Measurements from ENCODE around the genes CAPN3, SNAP23 and TGM5.

DNA sequence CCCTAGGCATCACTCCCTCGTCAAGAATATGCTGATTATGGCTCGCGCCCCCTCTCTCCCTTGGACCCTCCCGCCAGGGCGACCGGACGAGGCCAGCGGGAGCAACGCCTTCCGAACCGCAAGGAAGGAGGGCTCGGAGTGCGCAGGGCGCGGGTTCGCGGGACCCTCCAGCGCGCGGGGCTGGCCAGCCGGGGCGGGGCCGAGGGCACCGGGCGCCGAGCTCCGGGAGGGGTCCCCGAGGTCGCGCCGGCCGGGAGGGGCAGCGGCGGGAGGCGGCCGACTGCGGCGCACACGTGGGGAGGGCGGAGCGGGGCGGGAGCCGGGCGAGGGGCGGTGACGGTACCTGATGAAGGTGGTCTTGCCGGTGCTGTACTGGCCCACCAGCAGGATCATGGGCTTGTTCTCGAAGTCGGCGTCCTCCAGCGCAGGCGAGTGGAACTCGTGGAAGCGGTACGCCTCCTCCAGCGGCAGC, 405 bp downstream of the EHD4 start:
- PRO-cap = no peak

- PRO-cap = no peak
Observed at GRCh38 chr15:42084444-42085242, 9.7 kb downstream of the PLA2G4D start.

GRCh38 chr15:42107372-42107815, 13.0 kb upstream of the PLA2G4D start:
- PRO-cap = no peak

GRCh38 chr15:42152174-42152742, 4.2 kb downstream of the PLA2G4F start:
- PRO-cap = no peak

GRCh38 chr15:42359209-42359671, at the start of gene CAPN3:
Gene CAPN3 (plus strand): TSS chr15:42359501.
- PRO-cap = no peak

DNA sequence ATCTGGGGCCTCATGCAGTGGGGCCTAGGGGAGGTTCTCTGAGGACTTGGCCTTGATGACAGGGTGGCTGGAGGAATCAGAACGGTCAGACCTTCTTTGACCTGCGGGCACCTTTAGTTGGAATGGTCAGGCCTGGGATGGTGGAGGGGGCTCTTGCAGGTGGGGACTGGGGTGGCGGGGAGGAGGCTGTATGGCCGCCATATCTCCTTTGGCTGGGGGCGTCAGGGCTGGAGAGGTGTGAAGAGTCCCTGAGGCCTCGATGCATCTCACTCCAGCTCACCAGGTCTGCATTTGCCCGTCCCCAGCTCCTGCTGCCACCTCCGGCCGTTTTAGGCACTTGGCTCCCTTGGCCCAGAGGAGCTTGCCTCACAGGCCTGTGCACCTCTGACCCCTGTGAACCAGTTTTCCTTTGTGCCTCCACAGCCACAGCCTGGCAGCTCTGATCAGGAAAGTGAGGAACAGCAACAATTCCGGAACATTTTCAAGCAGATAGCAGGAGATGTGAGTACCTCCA, 49.6 kb downstream of the CAPN3 start:
- PRO-cap = no peak

GRCh38 chr15:42494941-42496159, at the start of gene SNAP23:
Gene SNAP23 (plus strand): TSS chr15:42495634.
- PRO-cap = unidirectional peak, minus-strand start at chr15:42495150; bidirectional peak, plus-strand start at chr15:42495649, minus-strand start at chr15:42495480

- PRO-cap = no peak
Observed at GRCh38 chr15:42576175-42576539, 751 bp downstream of the STARD9 start.

GRCh38 chr15:42582617-42583507, 7.5 kb downstream of the STARD9 start:
- PRO-cap = no peak

GRCh38 chr15:42726120-42726856, 10.6 kb downstream of the CDAN1 start:
- PRO-cap = no peak

- PRO-cap = no peak
Observed at GRCh38 chr15:42727505-42728524, 9.1 kb downstream of the CDAN1 start.

DNA sequence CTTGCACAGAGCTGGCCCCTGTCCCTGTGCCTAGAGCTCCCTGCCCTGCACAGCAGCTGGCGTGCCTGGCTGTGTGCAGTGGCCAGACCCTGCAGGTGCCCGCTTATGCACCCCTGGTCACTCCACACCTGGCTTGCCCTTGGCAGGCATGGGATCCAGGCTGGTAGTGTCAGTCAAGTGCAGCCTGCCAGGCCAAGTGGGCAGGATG, 88.6 kb upstream of the TTBK2 start:
- PRO-cap = no peak

GRCh38 chr15:43266752-43267350, at the start of gene TGM5:
Gene TGM5 (minus strand): TSS chr15:43266928.
- PRO-cap = no peak

GRCh38 chr15:43491889-43492610, 906 bp downstream of the TP53BP1 start:
- PRO-cap = no peak

- PRO-cap = no peak
Observed at GRCh38 chr15:43527684-43528700, 10.6 kb downstream of the MAP1A start.

DNA sequence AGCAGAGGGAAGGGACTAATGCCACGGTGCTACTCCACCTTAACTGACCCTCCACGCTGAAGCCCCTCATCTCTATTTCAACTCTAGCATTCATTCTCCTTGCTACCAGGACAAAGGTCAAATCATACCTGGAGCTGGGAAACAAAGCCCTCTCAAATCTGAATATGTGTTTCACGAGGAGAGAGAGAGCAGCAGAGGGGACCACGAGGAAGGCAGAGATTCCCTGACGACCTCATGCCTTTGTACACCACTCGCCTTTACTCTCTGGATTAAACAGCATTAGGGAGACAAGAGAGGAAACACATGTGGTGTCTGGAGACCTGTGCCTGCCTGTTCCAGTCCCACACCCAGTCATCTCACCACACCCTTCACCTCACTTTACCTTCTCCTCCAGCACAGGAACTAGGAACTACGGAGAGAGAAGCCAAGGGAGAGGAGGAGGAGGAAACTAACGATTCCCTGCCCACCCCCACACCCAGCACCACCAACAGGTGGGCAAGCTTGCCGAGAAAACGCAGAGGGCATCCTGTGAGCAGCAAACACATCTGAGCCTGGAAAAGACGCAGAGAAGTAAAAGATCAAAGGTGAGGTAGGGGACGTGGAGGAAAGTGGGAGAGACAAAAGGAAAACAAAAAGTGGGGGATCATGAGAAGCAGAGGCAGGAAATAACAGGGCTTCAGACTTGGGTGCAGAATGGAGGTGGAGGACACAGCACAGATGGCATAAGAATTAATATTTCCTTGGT, 967 bp upstream of the CKMT1B start:
- PRO-cap = no peak

DNA sequence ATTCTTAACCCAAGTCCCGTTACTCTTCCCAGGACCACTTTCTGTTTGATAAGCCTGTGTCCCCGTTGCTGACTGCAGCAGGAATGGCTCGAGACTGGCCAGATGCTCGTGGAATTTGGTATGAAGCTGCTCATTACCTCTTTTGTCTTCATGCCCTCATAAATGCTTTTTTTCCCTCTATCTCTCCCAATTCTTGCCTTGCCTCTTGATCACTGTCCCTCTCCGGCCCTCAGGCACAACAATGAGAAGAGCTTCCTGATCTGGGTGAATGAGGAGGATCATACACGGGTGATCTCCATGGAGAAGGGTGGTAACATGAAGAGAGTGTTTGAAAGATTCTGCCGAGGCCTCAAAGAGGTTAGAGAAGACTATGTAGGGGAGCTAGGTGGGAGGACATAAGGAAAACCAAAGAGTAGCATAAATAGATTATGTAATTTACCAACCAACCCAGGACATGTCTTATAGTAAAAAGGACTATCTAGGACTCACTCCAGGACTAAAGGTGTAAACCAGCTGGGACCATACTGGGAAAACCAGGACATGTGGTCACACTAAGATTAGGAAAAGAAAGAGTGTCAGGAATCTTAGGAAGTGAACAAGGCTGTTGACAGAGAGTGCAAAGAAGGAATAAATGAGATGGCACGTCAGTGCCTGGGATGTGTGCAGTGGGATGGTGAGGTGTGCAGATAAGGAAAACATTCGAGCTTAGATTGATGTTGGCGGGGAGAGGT, 2.5 kb downstream of the CKMT1B start:
- PRO-cap = no peak

DNA sequence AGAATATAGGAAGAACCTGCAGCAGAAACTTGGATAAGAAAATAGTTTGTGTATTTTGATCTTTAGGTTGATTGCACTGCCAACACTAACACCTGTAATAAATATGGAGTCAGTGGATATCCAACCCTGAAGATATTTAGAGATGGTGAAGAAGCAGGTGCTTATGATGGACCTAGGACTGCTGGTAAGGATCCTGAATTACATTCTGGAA, 10.2 kb downstream of the PDIA3 start:
- PRO-cap = no peak

DNA sequence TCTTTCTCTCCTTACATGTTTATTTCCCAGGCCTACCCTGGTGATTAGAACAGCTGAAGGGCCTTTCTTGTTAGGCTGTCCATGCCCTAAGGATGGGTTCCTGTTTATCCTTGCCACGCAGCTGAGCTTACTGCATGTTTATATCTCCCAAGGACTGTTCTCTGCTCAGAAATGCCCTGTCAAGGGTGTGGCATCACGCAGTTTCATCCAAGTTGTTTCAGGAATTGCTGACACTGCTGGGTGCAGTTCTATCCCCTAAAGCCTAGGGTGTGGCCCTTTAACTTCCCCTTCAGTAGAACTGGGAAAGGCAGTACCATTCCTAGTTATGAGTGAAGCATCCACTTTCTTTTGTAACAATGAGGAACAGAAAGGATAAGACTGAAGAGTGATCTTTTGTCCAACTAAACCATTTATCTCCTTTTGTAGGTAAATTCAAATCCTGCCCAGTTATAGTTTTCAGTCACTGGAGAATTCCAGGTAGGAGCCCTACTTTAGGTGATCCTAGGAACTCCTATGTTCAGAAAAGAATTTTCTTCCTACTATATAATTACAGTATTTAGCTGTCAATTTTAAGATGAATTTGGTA, 4.9 kb downstream of the ELL3 start:
- PRO-cap = no peak

DNA sequence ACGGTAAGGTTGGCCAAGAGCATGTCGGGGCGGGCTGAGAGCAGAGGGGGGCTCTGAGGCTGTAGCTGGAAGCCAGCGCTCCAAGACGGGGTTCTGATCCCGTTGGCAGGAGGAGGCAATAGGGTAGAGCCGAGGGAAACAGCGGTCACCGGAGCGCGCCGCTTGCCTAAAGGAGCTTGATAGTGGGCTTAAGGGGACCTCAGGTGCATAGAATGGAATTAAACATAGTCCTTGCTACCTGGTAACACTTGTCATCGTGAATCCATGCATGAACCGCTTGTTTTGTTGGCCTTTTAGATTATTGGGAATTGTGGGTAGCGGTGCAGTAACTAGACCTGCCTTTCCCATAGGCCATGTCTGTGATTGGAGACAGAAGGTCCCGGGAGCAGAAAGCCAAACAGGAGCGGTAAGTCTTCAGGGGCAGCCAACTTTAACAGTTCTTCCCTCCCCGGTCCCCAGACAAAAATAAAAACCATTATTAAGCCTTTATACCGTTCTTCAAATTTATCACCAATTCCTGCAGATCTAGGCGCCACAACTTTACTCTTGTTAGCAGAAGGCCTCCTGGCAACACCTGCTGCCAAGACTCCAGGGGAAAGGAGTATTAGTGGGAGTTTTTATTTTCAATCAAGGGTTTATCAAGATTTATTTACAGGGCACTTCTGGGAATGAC, 519 bp downstream of the HYPK start:
- PRO-cap = no peak

Measured in right cardiac atrium (tissue), 1 donor.